Body of pancreas (tissue), 2 donors: ENCODE results near the genes C2CD4C, ODF3L2 and CFD.

GRCh38 chr19:343426-344648 lies 759 bp downstream of the MIER2 start:
- PRO-cap = no peak
- RAMPAGE, long total RNA, 2 experiments = start-site peak on the minus strand in 1 of 2 experiments, at chr19:343933-344318 at its widest, 6 reads per replicate

GRCh38 chr19:408382-409853 lies at the start of gene C2CD4C:
C2CD4C (minus strand) TSS chr19:409147.
- PRO-cap = unidirectional peak, minus-strand start at chr19:409147
- RAMPAGE, long total RNA, 2 experiments = no peak in any of the 2 experiments

- PRO-cap = no peak
- RAMPAGE, long total RNA, 2 experiments = no peak in any of the 2 experiments
These were observed 13.2 kb upstream of the C2CD4C start for GRCh38 chr19:422045-422676.

DNA sequence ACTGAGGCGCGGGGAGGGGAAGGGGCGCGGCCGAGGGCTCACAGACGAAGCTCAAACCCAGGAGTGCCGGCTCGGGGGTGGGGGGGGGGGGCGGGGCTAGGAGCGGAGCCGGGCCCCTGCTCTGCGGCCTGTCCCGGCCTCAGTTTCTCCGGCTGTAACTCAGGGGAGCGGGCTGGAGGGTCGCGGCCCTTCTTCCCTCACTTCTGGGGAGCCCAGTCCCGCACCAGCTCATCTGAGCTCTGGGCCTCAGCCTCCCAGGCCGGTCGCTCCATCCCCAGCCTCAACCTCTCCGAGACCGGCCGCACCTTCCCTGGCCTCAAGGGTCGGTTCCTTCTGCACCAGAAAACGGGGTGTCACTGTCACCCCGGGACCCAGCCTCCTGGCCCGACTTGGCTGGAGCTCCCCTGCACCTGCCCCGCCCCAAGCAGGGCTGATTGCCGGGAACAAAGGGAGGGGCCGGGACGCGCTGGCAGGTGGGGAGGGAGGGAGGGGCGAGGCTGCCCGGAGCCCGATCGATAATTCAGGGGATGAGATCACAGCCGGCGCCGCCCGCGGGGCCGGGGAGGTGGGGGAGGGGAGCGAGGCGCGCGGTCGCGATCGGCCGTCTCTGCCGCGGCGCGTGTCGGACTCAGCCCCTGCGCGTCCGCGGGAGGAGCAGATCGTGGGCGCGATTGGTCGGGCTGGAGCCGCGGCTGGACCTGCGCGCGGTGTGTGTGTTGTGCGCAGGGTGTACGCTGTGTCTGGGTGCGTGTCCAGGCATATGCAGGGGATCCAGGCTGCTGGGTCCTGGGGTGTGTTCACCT lies 876 bp upstream of the SHC2 start:
- PRO-cap = bidirectional peak, plus-strand start at position 563 of the sequence, minus-strand start at position 417 of the sequence
- RAMPAGE, long total RNA, 2 experiments = no peak in any of the 2 experiments

DNA sequence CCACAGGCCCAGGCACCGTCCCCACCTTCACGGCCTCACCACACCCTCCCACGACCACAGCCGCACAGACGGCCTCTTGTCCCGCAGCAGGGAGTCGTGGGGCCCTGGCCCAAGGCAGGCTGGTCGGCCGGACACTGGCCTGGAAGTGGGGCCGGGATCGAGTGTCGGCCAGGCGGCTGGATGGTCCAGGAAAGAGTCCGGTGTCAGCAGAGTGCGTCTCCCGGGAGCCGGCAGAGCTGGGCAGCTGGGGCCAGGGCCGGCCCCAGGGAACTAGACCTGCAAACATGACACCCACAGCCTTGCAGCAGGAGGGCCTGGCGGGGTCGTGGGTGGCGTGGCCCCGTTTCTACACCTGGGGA lies at the start of gene ODF3L2:
Gene ODF3L2, minus strand, starts transcription at position 163 of the 359 bp plus-strand sequence.
- PRO-cap = no peak
- RAMPAGE, long total RNA, 2 experiments = no peak in any of the 2 experiments

DNA sequence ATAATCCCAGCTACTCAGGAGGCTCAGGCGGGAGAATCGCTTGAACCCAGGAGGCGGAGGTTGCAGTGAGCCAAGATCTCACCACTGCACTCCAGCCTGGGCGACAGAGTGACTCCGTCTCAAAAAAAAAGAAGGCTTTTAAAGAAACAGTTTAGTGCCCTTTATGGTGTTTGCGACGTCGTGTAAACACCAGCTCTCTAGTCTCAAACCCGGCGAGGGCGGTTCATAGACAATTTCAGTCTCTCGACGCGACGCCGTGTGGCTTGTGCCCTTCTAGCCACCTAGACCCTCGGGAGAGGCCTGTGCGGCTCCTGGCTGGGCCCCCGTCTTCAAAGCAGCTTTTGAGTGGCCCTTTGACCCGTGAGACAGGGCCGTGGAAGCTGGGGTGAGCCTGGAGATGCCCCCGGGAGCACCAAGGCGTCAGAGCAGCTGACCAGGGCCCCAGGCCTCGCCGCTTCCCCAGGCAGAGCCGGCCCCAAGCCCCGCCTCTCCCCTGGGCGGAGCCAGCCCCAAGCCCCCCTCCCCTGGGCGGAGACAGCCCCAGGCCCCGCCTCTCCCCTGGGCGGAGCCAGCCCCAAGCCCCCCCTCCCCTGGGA lies 5.0 kb upstream of the MADCAM1 start:
- PRO-cap = no peak
- RAMPAGE, long total RNA, 2 experiments = no peak in any of the 2 experiments

GRCh38 chr19:497832-498502 lies 1.7 kb downstream of the MADCAM1 start:
- PRO-cap = no peak
- RAMPAGE, long total RNA, 2 experiments = no peak in any of the 2 experiments

GRCh38 chr19:694913-695316 lies 337 bp downstream of the PRSS57 start:
- PRO-cap = no peak
- RAMPAGE, long total RNA, 2 experiments = no peak in any of the 2 experiments

GRCh38 chr19:799061-799949 lies 2.1 kb downstream of the PTBP1 start:
- PRO-cap = no peak
- RAMPAGE, long total RNA, 2 experiments = no peak in any of the 2 experiments

GRCh38 chr19:805301-806316 lies 8.4 kb downstream of the PTBP1 start:
- PRO-cap = no peak
- RAMPAGE, long total RNA, 2 experiments = no peak in any of the 2 experiments

DNA sequence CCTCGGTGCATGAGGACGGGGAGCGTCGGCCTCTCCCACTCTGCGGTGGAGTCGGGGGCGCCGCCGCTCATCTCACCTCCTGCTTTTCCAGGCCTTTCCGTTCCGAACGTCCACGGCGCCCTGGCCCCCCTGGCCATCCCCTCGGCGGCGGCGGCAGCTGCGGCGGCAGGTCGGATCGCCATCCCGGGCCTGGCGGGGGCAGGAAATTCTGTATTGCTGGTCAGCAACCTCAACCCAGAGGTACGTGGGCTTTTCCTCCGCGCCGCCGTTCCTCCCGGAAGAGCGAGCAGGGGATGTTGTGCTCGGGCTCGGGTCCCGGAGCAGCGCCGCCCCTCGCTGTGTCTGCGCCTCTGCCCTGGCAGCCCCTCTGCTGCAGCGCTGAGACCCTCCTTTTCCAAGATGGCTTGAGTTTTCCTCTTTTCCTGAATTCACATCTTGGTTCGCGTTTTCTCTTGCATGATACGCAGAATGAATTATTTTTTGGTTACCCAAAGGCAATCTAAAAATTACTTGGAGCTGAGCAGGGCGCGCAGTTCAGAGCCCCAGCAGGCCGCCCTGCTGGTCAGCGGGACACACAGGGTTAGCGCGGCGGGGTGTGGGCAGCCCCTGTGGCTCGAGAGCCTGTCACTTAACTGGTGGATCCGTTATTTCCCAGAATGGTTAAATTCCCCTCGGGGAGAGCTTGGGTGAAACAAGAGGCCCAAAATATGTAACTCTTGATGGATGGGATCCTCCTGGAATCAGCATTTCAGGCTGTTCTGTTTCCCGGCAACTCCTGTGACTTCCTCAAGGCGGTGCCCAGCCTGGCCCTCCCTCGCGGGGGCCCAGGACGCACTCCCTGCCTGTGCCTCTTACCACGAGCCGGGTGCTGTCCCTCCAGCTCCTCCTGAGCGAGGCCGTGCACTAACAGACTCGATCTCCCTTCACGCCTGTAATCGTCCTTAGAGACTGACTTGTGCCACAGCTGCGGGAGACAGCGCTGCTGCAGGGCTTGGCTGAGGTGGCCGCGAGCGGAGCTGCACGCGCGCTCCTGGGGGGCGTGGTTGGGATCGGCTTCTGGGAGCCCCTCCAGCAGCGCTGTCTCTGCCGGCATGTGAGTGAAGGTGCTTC lies 9.4 kb downstream of the PTBP1 start:
- PRO-cap = no peak
- RAMPAGE, long total RNA, 2 experiments = no peak in any of the 2 experiments

GRCh38 chr19:809805-810900 lies 11.6 kb downstream of the PLPPR3 start:
- PRO-cap = no peak
- RAMPAGE, long total RNA, 2 experiments = start-site peak on the plus strand in 1 of 2 experiments, at chr19:810051-810160 at its widest, 5 reads per replicate

- PRO-cap = bidirectional peak, plus-strand start at chr19:813027, minus-strand start at chr19:812916
- RAMPAGE, long total RNA, 2 experiments = no peak in any of the 2 experiments
These were observed 9.0 kb downstream of the PLPPR3 start for GRCh38 chr19:812548-813415.

- PRO-cap = no peak
- RAMPAGE, long total RNA, 2 experiments = no peak in any of the 2 experiments
These were observed 4.3 kb upstream of the ELANE start for GRCh38 chr19:847774-848200.

DNA sequence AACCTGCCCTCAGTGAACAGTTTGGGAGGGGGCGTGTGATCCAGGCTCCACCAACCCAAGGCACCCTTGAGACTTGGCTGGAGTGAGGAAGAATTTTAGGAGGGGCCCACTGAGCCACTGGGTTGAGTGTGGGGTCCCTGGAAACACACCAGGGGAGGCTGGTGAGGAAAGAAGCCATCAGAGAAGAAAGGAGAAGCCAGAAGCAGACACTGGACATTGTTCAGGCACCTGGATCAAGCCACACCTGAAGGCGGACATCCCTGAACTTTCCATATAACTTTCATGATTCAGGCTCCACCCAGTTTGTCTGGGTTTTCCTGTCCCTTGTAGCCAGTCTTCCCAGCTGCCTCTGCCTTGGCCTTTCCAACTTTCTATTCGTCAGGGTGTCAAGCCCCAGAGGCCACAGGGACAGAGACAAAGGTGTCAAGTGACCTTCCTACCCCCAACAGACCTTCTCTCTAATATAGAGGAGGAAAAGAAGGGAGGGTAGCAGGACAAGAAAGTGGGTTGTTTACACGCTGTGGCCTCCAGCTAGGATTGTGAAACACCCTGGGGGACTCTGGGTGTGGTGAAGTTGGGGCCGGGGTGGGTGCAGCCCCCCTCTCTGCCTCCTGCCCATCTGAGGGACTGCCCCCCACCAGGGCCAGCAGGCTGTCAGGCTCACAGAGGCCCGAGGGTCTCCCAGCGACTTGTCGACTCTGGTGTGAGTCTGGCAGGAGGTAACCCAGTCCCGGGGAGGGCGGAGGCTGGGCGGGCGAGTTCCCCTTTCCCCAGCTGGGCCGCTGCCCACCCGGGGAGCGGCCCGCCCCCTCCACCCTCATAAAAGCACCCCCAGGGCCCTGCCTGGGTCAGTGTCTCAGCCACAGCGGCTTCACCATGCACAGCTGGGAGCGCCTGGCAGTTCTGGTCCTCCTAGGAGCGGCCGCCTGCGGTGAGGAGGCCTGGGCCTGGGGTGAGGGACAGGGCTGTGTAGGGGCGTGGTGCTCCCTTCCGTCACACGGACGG lies at the start of gene CFD:
Gene CFD, plus strand, starts transcription at position 851 of the 1,005 bp plus-strand sequence.
- PRO-cap = unidirectional peak, plus-strand start at position 851 of the sequence
- RAMPAGE, long total RNA, 2 experiments = start-site peak on the plus strand in 1 of 2 experiments, centred at position 849 of the sequence, 22 reads per replicate

DNA sequence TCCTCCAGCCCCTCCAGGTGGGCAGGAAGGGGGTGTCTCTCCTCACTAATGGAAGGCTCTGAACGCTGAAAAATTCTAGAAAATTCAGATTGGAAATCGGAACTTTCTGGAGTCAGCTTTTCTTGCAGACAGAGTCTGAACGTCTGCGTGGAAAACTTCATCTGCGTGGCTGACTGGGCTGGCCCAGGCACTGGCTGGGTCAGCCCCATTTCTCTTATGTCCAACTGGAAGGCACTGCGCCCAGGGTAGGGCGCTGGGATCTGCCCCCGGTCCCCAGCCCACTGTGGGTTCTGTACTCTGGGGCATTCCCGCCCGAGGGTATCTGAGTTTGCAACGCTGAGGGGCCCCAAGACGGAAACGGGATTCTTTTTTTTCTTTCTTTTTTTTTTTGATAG lies 352 bp downstream of the CFD start:
- PRO-cap = no peak
- RAMPAGE, long total RNA, 2 experiments = no peak in any of the 2 experiments

DNA sequence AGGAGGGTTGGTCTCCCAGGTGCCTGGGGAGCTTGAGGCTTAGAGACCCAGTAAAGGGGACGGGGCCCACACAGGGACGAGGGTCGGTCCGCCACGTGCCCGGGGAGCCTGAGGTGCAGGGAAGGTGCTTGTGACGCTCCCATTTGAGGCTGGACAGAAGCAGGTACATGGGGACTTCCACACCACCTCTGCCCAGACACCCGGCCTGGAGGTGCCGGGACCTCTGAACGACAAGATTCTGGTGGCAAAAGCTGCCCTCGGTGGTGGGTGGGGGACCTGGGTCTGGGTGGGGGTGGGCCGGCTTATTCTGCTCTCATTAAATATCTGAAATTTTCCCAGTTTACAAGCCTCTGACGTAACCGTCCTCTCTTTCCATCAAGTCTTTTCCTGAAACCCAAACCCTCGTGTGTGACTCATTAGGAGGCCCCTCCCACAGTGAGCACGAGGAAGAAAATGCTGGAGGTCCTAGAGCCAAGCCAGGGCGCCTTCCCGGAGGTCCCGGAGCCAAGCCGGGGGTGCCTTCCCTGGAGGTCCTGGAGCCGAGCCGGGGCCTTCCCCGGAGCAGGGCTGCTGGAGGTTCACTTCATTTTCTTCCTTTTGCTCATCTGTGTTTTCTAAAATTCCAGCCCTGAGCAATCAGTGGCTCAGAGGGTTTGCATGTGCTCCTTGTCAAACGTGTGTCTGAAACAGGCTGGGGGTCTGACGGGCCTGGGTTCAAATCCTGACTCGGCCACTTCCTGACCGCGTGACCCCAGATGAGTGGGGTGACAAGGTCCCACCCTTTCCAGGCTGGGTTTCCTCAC lies 9.9 kb downstream of the CFD start:
- PRO-cap = no peak
- RAMPAGE, long total RNA, 2 experiments = no peak in any of the 2 experiments

DNA sequence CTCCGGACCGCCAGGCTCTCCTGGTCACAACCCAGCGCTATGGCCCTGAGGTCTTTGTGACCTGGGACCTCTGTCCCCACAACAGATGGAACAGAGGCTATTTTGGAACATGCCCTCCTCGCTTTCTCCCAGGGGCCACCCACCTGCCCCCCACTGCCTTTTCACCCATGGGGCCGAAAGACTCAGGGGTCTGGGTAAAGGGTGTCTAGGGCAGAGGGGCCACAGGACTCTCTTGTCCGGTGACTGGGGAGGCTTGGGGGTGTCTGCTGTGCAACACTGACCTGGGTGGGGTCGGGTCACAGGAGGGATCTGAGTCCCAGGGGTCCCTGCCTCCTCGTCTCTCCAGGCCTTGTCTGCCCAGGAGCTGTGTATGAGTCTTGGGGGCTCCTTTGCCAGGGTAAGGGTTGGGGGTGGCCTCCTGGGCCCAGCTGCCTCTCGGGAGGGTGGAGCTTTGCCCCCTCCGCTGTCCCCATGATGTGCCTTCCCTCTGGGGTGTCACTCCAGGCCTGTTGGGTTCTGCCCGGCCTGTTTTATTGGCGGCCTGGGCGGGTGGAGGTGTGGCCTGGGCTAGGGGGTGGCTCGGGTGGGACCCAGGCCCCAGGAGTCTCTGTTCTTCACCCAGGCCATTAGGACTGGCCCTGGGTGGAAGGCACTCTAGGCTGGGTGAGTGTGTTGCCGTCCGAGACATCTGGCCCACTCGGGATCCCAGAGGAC lies 2.1 kb downstream of the ARID3A start:
- PRO-cap = no peak
- RAMPAGE, long total RNA, 2 experiments = no peak in any of the 2 experiments

DNA sequence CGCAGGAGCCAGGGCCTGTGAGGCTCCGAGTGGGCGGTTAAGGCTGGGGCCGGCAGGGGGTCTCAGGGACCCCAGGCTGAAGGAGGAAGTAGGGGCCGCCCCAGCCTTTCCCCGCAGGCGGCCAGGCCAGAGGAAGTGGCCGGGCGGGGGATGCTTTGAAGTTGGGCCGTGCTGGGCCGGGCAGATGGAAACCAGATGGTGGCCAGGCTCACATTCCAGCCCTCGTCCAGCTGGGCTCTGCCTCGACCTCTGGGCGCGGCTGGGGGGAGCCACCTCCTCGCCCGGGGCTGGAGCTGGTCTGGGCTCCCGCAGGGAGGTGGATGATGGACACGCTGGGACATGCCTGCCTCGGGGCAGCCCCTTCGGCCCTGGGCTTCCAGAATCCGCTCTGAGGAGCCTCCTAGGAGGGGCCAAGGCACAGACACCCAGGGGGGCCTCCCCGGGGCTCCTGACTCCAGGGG lies 7.4 kb downstream of the ARID3A start:
- PRO-cap = no peak
- RAMPAGE, long total RNA, 2 experiments = no peak in any of the 2 experiments

DNA sequence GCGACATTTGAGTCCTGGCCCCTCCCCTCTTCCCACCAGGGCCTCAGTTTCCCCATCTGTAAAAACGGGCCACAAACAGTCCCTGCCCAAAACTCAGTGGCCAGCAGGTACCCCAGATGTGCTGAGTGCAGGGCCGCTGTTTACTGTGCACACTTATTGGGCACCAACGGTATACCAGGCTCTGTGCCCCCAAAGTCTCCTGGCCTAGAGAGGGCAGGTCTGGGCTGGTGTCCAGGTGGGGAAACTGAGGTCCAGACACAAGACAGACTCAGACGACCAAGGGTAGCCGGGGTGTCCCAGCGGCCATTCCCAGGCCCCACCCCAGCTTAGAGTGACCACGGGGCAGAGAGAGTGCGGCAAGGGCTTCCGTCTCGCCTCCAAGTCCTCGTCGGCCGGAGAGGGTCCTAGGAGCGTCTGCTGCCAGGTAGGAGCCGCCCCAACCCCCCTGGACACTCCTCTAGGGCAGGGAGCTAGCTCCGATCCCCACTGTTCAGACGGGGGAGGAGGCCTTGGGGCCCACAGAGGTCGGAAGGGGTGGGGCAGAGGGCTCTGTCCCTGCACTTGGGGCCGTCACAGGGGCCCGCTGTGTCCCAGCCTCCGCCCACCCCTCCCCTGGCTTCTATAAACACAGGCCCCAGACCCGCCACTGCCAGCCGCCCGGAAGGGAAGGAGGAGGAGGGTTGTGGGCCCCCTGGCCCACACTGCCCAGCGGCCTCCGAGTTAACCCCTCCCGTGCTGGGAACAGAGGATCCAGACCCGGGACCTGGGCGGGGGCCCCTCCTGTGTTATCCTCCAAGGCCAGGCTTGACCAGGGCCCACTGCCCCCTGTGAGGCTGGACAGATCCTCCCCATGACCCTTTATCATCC lies 23.3 kb upstream of the WDR18 start:
- PRO-cap = no peak
- RAMPAGE, long total RNA, 2 experiments = no peak in any of the 2 experiments